ENCODE measurements around the gene TRPV3.

DNA sequence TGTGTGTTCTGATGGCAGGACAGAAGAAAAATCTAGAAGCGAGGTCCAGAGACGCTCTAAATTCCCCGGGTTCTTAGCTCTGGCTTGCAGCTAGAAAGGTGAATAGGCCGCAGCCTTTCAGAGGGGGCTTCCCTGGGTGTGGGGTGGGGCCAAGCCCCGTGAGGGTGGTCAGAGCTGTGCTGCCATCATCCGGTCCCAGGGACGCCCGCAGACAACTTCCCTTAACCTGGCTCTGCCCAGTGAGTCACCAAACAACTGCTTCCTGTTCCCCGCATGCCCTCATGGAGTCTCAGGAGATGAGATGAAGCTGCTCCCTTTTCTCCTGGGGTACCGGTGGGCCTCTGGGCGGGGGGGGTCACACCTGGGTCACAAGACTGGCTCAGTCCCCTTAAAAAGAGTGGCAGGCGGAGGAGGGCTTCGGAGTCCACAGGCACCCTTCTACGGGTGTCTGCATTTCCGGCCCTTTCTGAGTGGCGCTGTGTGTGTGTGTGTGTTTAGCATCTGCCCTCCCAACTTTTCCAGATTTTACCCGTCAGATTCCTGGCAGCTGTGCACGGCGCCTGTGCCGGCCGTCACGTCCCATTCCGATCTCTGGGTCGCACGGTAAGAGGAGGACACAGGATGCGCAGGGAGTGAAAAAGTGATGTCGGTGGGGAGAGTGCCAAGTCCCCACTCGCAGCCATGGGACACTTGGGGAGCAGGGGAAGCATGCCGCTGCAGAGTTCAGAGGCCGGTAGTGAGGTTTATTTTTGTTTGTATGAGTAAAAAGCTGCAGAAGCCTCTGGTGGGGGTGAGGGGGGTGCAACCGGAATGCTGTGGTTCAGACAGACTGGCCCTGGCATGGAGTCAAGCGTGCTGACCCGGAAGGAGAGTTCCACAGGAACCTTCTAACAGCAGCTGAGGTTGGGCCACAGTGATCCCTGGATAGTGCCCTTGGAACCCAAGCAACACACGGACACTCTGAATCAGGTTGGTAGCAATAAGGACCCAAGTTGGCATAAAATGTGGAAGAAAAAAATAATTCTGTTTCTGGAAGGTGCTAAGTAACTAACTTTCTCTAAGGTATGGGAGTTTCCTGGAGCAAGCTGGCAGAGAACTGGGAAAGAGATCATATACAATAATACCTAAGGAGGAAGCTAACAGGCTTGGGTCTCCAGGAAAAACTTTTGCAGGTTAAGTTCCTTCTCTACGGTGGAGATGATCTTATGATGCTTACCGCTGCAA is 16.9 kb downstream of the HIC1 start:
- PRO-cap = no peak
- RRBS = 90% methylated on average over 4 of the region's 36 CpGs

- PRO-cap = no peak
- RRBS = no CpG with 5 or more reads among the region's 2 CpGs
Observed at GRCh38 chr17:2091034-2091483, 36.2 kb downstream of the HIC1 start.

DNA sequence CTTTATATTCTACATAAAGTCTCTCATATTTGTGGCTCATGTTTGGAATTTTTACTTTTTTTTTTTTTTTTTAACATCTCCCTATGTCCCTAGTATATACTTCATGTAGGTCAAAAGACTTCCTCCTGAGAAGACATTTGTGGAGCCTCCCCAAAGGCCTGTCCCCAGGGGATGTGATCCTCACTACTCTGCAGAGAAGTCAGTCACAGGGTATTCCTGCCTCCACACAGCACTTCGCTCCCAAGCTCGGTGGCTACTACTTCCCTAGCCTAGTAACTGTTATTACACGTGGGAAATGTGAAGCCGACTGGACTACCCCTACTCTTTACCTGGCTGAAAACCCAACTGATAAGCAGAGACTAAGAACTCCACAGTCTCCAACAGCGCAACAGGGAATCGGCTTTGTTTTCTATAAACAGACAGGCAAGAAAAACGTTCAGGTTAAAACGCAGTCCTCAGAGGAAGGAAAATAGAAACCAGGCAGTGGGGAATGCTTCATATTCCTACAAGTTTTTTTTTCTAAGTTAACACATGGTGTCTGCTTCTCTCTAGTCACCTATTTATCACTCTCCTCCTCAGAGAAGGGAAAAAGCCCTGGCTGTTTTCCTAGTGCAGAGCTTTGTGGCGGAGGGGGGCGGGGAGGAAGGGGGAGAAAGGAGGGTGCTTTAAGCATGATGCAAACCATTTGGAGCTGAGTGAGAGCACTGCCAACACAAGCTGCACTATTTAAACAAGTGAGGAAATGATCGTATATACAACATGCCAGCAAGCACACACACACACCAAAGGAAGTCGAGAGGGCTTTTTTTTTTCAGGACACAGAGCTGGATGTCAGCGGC is 117.0 kb downstream of the HIC1 start:
- PRO-cap = no peak
- RRBS = no CpG with 5 or more reads among the region's 13 CpGs

GRCh38 chr17:2214898-2215498 is 88.6 kb downstream of the SMG6 start:
- PRO-cap = no peak
- RRBS = no CpG with 5 or more reads among the region's 11 CpGs

DNA sequence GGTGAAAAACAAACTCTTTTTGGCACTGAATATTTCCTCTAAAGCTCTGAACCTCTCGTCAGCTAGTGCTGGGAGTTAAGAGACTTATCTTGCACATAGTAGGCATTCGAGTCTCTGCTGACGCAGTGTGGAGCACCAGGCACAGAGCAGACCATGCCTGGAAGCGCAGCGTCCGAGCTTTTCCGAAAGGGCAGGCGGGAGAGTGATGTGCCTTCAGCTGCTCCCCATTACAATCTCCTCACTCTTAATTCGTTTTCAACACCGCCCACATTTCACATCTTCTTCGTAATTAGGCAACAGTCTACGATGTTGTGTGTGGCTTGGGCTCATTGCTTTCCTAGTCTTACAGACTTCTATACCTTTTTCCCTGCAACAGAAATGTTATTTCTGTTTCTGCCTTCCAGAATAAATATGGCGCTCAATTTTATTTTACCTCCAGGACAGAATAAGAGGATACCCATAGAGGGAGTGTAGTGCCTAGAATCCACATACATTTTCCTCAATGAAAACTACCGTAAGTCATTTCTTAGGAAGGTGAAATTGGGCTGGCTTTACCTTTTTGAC is 62.9 kb downstream of the SMG6 start:
- PRO-cap = no peak
- RRBS = no CpG with 5 or more reads among the region's 14 CpGs

- PRO-cap = no peak
- RRBS = no CpG with 5 or more reads among the region's 43 CpGs
Observed at GRCh38 chr17:2299608-2300931, 3.5 kb downstream of the SMG6 start.

- PRO-cap = no peak
- RRBS = no CpG with 5 or more reads among the region's 7 CpGs
Observed at GRCh38 chr17:2323696-2324722, 12.2 kb downstream of the TSR1 start.

GRCh38 chr17:2383314-2383782 is 17.5 kb downstream of the MNT start:
- PRO-cap = no peak
- RRBS = no CpG with 5 or more reads among the region's 5 CpGs

DNA sequence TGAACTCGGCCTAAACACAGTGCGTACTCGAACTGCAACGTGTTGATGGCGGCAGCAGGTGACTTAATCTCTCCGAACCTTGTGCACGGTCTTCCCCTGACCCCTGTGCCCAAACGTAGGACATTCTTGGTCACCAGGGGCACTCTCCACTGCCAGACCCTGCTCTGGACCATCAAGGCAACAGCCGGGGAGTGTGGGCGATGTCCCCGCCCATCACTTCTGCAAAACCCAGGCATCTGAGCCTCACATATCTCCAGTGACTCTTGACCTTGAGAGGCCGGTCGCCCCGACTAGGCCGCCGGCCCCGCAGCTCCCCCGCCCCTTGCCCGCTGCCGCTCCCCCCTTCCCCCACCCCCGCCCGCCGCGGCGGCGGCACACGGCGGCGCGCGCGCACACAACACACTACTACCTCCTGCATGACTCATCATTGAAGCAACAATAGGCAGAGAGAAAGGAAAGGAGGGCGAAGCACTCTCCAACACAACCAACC is 2.1 kb downstream of the MNT start:
- PRO-cap = bidirectional peak, plus-strand start at position 438 of the sequence, minus-strand start at position 428 of the sequence
- RRBS = 48% methylated on average over 4 of the region's 33 CpGs

- PRO-cap = bidirectional peak, plus-strand start at chr17:2399803, minus-strand start at chr17:2399568
- RRBS = under 1% methylated on average over 12 of the region's 51 CpGs
Observed at GRCh38 chr17:2399155-2399846, 1.6 kb downstream of the MNT start.

GRCh38 chr17:2545334-2546046 is 33.8 kb upstream of the METTL16 start:
- PRO-cap = no peak
- RRBS = no CpG with 5 or more reads among the region's 9 CpGs

DNA sequence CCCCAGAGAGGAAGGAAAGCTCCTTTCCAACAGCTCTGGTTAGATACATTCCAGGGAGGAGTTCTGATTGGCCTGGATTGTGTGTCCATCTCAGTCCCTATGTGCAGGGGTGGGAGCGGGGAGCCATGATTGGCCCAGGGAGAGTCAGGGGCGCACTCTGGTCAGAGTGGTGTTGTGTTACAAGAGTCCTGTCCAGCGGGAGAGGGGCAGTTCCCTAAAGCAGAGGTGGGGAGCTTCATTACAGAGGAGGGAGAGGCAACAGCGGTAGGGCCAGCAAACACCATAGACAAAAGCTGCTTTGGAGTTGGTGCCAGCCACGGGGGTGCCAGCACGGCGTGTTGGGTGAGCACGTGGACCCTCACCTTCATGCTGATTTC is 75.0 kb downstream of the RAP1GAP2 start:
- PRO-cap = no peak
- RRBS = no CpG with 5 or more reads among the region's 8 CpGs

DNA sequence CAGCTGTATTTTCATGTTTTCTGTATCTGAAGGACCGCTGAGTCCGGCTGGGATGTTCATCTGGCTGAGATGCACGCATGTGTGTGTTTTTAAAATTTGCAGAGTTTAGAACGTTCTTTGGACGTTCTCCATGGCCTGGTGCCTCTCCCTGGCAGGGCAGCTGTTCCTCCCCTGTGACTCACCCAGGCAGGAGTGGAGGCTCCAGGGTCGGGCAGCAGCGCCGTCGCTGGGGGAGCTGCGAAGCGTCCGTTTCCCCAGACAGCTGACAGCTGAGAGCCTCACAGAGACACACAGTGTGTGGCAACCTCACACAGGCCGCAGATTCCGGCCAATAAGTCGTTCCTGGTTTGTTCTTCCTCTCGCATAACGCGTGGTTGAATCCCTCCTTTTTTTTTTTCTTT is 80.6 kb downstream of the OR1D5 start:
- PRO-cap = no peak
- RRBS = no CpG with 5 or more reads among the region's 18 CpGs

GRCh38 chr17:2996250-2996616 is 67.2 kb downstream of the OR1D5 start:
- PRO-cap = no peak
- RRBS = no CpG with 5 or more reads among the region's 6 CpGs

DNA sequence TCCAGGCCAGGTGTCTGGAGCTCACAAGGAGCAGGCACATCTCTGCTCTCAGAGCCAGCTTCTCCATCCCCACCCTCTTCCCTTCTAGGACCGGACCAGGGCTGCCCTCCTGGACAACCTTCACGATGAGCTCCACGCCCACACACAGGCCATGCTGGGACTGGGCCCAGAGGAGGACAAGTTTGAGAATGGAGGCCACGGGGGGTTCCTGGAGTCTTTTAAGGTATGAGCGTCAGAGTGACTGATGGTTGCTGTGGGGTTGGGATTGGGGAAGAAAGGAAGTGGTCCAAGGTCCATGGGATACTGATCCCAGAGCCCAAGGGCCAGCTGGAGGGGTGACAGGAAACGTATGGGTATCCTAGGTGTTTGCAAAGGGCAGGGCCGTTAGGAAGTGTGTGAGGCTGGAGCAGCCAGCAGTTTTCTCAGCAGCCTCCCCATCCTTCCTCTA is 55.5 kb downstream of the OR1D5 start:
- PRO-cap = no peak
- RRBS = no CpG with 5 or more reads among the region's 7 CpGs

DNA sequence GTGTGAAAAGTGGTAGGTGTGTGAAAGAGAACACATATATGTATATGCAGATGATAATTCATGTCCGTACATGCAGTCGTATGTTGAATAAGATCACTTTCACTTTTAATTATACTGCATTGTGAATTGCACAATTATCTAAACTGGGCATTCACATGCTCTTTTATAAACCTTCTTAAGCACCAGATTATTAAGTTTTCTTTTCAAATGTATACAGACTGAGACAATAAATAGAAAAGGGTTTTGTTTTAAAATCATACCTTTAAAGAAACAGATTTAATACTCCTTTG is 581 bp downstream of the ASPA start:
- PRO-cap = no peak
- RRBS = no CpG with 5 or more reads among the region's 2 CpGs

- PRO-cap = no peak
- RRBS = no CpG with 5 or more reads among the region's 12 CpGs
Observed at GRCh38 chr17:3556833-3557241, 775 bp downstream of the TRPV3 start.

- PRO-cap = bidirectional peak, plus-strand start at chr17:3557947, minus-strand start at chr17:3557827
- RRBS = no CpG with 5 or more reads among the region's 17 CpGs
Observed at GRCh38 chr17:3557679-3558171, at the start of gene TRPV3. TRPV3 (minus strand) TSS chr17:3557812.

DNA sequence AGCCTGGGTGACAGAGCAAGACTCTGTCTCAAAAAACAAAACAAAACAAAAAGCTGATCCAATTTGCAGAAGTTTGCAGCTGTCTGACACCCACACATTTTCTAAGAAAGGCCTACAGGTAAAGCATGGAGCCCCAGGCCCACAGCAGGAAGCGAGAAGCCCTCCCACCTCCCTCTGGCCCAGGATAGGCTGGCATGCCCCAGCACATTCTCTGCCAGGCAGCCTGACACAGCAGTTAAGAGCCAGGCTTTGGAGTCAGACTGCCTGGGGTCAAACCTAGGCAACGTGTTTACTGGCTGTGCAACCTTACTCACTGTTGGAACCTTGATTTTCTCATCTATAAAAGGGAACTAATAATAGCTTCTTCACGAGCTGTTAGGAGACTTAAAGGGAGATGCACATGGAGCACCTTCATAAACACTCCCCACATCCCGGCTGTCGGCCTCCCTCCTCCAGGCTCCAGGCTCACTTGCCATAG is 5.3 kb upstream of the TRPV3 start:
- PRO-cap = no peak
- RRBS = no CpG with 5 or more reads among the region's 5 CpGs

- PRO-cap = no peak
- RRBS = no CpG with 5 or more reads among the region's 25 CpGs
Observed at GRCh38 chr17:3659480-3660233, 8.7 kb downstream of the TAX1BP3 start.